ENCODE results near the gene SLC11A2.

- PRO-cap = bidirectional peak, plus-strand start at chr12:49741557, minus-strand start at chr12:49741281
- RAMPAGE, long total RNA, 4 experiments = no peak in any of the 4 experiments
Measured at GRCh38 chr12:49740949-49741454, 355 bp upstream of the TMBIM6 start.

- PRO-cap = no peak
- RAMPAGE, long total RNA, 4 experiments = no peak in any of the 4 experiments
Measured at GRCh38 chr12:49762715-49763186, 21.4 kb downstream of the TMBIM6 start.

DNA sequence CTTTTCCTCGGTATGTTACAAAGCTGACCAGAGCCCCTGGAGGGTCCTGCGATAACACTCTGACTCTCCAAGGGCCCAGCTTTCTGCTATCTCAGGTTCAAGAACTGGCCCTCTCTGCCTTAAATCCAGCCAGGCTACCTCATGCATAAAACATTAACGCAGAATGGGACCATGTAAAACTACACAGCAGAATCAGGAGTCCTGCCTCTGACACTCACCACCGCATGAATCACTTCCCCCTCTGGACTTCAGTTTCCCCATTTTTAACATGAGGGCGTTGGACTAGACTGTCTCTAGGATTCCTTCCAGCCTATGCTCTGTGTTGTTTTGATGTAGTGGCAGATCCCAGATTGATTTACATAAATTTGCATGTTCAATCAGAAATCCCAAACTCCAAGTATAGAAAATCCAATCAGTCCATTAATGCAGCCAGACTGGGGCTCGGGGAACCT, 3.3 kb downstream of the NCKAP5L start:
- PRO-cap = unidirectional peak, plus-strand start at position 260 of the sequence
- RAMPAGE, long total RNA, 4 experiments = no peak in any of the 4 experiments

- PRO-cap = no peak
- RAMPAGE, long total RNA, 4 experiments = no peak in any of the 4 experiments
Measured at GRCh38 chr12:49838371-49838953, 4.4 kb downstream of the BCDIN3D start.

DNA sequence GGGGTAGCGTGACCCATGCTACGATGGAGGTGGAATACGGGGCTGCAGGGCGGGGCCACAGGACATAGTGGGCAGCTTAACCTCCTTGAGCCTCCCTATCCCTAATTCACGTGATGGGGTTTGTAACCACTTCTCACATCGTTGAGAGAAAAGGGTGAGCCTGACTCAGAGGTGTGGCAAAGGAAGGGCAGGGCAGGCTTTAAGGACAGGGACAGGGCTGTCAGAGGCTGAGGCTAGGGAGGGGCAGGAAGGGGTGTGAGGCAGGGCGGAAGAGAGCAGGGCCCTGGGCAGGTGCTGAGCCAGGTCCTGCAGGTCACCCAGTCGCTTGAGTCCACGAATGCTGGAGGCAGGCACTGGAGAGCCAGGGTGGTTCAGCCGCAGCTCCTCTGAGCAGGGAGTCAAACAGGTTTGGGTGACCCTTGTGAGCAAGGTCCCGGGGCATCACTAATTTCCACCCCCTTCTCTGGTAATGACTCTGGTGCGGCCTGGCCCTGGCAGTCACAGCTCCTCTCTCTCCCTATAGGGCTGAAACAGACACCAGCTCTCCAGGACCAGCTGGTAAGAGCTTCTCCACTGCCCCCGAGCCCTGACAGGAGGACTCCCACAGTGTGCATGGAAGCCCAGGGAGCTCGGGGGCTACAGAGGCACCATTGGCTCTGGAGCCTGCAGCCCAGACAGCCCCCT, 7.5 kb upstream of the AQP2 start:
- PRO-cap = no peak
- RAMPAGE, long total RNA, 4 experiments = no peak in any of the 4 experiments

DNA sequence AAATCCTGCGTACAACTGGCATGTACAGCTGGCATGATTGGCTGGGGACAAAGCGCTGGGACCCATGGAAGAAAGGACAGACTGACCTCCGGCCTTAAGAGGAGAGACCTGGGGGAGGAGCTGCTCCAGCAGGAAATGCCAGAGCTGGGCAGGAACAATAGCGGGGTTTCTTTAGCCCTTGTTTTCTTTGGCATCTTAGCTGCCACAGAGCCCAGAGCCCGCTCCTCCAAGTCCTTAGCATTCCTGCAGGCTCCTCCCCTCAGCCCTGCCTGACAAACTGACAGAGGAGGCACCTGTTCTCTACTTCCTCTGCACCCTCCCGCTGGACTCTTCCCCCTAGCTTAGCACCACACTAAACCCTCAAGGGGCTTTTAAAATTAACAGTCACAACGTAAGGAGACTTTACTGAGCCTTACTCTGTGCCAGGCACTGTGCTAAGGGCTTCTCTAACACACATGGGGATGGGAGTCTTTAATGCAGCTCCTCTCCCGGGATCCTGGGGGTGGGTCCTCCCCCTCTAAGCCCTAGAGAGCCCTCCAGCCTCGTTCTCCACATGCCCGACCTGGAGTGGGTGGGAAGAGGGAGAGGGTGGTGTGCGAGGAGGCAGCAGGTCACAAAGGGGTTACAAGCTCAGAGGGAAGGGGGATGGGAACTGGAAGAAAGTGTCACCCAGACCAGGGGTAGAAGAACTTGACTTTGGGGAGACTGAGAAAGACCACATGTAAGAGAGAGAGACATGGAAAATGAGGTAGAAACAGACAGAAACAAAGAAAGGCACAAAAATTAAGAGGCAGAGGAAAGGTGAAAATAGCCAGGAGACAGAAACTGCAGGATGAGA, 1.7 kb upstream of the AQP5 start:
- PRO-cap = no peak
- RAMPAGE, long total RNA, 4 experiments = no peak in any of the 4 experiments

DNA sequence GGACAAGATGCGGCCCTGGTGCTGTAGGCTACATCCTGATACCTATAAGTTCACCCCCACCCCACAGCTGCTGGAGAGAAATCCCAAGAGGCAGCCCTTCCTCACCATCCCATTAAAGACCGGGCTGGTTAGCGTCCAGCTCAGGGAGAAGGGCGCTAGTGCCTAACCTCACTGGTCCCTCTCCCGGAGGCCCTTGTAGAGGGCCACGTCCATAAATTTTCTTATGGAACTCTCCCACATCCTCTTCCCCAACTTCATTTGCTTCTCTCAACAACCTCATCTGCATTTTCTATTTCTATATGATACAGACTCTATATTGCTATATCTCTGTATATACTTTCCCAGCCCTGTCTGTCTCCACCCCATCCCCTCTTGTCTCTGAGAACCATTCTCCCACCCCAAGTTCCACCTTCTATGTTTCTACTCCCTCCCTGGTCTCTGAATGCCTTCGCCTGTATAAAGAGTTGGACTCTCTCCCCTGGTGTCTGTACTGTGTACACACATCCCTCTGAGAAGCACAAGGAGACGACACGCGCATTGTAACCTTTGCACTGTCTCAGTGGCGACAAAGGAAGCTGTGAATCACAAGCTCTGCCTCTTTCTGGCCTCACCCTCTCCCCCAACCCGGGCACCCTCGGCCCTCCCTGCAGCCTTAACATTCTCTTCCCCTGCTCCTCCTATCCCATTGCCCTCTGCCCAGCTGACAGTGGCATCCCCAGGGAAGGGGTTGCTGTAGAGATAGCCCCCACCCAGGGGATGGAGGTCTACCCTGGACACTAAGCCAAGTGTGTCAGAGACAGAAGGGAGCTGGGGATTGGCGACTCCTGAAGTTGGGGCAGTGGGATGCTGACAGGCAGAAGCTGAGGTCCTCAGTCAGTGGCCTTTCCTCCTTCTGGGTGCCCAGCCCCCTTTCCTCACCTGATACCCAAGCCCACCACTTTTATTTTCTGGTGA, 2.6 kb upstream of the SMARCD1 start:
- PRO-cap = no peak
- RAMPAGE, long total RNA, 4 experiments = no peak in any of the 4 experiments

DNA sequence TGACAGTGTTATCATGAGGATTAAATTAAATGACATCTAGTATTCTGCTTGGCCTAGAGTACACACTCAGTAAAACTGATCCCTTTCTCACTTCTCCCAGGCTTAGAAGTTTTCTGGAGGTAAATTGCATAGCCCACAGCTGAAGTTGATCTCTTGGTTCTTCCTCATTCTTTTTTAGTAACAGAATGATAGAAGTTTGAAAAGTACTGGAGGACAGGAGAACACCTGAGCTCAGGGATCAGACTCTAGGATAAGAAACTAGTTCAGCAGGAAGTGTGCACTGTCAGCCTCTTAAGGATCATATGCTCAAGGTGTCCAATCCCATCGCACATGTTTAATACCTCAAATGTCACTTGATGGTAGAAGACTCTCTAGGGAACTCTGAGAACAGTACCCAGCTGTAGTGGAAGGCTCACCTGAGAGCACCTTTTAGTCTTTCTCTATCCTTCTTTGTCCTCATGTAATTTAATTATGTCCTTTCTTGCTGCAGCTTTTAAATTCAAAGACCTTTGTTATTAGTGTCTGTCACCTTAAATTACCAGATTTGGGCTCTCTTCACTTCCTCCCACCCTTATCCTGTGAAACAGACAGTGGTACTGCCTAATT, 14.7 kb upstream of the LIMA1 start:
- PRO-cap = no peak
- RAMPAGE, long total RNA, 4 experiments = no peak in any of the 4 experiments

DNA sequence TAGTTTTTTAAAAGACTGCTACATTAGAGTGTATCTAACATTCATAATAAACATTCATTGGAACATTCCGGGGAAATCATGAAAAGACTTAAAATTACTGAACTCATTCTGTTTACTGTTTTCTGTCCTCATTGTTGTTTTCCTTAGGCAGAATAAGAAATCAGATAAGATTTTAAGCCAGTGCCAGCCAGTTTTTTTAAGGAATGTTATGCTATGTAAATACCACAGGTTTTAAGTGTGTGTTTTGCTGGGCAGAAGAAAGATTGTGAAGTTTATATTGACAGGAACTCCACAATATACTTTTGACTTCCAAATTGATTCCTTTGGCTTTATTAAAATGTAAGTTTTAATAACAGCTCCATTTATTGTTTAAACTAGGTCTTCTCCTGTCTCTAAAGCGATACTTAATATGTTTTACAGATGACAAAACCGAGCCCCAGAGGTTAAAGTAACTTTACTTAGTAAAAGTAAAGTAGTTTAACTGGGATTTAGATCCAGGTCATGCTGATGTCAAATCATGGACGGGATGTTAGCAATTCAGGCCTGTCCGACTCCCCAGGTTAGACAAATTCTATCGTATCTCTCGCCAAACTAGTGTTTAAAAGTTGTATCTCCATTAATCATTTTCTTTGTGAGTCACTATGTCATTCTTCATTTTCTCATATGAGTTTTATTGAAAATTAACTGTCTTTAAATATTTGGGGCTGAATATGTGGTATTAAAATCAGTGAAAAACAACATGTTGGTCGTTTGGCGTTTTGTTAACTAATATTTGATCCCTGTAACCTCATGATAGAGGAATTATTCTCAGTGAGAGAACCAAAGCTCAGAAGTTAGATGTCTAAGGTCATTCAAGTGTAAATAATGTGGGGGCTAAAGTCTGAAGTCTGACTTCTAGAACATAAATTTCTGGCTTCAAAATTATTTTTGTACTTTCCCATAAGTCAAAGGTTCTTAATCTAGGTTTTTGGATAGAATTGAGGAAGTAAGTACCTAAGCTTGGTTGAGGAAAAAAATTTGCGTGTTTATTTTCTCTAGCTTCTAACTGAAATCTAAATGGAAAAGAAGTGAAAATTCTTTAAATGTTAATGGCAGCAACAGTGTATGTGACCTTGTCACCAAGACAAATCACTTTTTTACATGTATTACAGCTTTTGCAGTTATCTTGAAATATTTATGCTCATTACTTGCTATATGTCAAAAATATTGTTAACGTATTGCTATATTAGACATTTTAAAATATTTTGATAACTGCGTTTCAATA, 2.0 kb downstream of the LARP4 start:
- PRO-cap = unidirectional peak, minus-strand start at position 573 of the sequence
- RAMPAGE, long total RNA, 4 experiments = no peak in any of the 4 experiments

DNA sequence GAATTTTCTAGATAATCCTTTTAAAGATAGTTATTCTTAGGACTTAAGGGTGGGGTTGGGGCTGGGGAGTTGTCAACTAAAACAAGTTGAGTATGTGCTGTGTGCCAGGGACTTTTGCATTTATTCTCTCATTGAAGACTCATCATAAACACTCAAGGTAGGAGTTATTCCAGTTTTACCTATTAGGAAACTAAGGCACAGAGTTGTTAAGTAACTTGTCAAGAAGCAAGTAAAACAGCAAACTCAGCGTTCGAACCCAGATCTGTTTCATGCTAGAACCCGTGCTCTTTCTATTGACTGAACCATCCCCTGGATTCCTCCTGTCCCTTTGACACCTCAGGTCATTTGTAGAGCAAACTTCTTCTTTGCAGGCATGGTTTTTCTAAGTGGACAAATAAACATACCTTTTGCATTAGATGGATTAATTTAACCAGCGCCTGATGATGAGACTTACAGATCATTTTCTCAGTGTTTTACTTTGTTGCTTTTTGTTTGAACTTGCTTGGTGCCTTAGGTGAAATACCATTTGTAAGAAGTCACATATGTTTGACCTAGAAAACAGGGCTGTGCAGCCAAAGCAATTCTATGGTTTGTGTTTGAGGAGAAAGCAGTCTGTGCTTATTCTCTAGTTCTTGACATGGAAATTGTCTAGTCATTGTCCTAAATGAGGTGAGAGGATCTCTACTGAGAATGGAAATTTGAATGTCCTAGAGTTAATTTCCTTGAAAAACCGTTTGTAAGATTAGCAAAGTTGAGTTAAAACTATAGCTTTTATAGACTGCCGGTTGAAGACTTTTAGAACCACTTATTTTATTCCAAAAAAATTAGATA, 111.0 kb downstream of the DIP2B start:
- PRO-cap = no peak
- RAMPAGE, long total RNA, 4 experiments = no peak in any of the 4 experiments

DNA sequence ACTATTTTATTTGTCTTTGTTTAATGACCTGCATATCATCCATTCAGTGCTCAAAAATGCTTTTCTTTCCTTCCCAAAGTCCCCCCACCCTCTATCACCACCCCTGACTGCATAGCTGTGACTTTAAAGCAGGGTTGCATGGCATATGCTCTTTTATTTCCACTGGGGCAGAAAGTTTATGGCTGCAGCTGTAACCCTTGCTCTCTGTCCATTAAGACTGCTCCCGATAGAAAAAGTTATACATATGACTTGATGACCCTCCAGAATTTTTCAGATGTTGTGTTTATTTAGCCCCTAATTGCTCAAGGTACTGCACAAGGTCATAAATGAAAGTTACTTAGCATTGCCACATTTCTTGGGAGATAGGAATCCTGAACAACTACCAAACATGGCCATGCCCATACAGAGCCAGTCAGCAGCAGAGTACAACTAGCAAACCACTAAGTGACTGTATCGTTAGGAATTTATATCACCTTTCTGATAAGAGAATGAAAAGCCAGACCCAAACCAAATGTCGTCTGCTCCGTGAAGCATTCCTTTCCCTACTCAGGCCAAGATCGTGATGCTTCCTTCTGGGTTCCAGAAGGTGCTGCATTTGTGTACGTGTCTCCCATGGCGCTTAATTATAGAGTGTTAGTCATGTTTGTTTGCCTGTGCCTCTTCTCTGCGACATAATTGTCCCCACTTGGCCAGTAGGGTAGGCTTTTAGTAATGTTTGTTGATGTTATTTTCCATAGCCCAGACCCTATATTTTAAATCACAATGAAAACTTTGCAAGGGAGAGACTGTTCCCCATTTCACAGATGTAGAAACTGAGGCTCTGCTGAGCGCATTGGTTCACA, 114.4 kb downstream of the DIP2B start:
- PRO-cap = no peak
- RAMPAGE, long total RNA, 4 experiments = no peak in any of the 4 experiments

DNA sequence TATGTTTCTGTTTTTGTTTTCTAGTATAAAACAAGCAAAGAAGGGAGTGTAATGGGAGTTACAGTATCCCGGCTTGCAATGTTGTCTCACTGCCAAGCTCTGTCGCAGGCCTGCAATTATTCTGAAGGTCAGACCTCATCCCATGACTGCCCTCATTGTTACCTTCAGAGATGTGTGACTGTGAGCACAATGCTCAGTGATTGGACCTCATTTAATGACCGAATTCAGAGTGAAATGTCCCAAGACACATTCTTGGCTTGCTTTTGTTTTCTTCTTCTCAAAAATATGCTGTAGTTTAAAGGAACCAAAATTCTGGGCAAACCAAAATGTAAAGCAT, 72.9 kb upstream of the ATF1 start:
- PRO-cap = no peak
- RAMPAGE, long total RNA, 4 experiments = no peak in any of the 4 experiments

DNA sequence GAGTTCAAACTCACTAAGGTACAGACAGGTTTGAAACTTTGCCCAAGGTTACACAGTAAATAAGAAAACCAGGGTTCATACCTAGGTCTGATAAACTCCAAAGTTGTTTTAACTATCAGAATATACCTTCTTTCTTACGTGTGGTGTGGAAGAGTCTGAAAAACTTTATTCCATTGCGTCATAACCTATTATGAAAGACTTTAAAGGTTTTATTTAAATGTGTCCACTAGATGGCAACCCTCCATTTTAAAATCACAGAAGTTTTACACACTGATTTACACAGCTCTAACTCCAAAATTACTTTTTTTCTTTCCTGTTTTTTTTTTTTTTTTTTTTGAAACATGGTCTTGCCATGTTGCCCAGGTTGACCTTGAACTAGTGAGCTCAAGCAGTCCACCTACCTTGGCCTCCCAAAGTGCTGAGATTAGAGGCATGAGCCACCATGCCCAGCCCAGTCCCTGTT, 17.4 kb upstream of the TMPRSS12 start:
- PRO-cap = no peak
- RAMPAGE, long total RNA, 4 experiments = no peak in any of the 4 experiments

- PRO-cap = bidirectional peak, plus-strand start at chr12:50924655, minus-strand start at chr12:50924461
- RAMPAGE, long total RNA, 4 experiments = start-site peak on the plus strand in 4 of 4 experiments, at chr12:50924642-50924703 at its widest, 36 to 201 reads per replicate
Measured at GRCh38 chr12:50924196-50924807, 513 bp upstream of the METTL7A start.

GRCh38 chr12:51021672-51022394, 4.4 kb downstream of the SLC11A2 start:
- PRO-cap = no peak
- RAMPAGE, long total RNA, 4 experiments = no peak in any of the 4 experiments

DNA sequence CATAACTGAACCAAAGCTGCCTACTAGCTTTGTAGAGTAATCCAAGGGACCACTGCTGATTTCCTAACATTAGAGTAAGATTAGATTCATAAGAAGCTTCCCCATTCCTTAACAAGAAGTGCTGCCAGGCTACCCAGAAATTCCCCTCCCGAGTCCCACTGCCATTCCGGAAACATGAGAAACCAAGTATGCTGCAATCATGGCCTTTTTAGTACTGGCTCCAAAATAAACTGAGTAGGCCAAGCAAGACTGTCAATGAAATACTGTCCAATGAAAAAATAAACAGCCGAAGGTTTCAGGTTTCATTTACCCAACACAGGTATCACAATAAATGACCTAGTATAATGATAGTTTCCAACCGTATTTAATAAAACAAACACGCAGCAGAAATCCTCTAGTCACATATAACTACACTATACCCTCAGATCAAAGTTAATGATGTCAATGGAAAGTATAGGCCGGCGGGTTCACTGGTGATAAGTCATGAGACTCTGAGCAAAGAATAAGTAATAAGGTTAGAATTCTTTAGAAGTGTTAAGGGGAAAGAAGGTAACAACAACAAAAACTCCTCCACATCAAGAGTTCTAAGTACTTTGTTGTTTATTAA, 1.4 kb downstream of the SLC11A2 start:
- PRO-cap = bidirectional peak, plus-strand start at position 237 of the sequence, minus-strand start at position 216 of the sequence
- RAMPAGE, long total RNA, 4 experiments = no peak in any of the 4 experiments

GRCh38 chr12:51026069-51026454, at the start of gene SLC11A2:
TSS of gene SLC11A2 (minus strand) at chr12:51026384.
- PRO-cap = bidirectional peak, plus-strand start at chr12:51026511, minus-strand start at chr12:51026380
- RAMPAGE, long total RNA, 4 experiments = start-site peak on the minus strand in 3 of 4 experiments, at chr12:51026323-51026395 at its widest, 68 to 91 reads per replicate

DNA sequence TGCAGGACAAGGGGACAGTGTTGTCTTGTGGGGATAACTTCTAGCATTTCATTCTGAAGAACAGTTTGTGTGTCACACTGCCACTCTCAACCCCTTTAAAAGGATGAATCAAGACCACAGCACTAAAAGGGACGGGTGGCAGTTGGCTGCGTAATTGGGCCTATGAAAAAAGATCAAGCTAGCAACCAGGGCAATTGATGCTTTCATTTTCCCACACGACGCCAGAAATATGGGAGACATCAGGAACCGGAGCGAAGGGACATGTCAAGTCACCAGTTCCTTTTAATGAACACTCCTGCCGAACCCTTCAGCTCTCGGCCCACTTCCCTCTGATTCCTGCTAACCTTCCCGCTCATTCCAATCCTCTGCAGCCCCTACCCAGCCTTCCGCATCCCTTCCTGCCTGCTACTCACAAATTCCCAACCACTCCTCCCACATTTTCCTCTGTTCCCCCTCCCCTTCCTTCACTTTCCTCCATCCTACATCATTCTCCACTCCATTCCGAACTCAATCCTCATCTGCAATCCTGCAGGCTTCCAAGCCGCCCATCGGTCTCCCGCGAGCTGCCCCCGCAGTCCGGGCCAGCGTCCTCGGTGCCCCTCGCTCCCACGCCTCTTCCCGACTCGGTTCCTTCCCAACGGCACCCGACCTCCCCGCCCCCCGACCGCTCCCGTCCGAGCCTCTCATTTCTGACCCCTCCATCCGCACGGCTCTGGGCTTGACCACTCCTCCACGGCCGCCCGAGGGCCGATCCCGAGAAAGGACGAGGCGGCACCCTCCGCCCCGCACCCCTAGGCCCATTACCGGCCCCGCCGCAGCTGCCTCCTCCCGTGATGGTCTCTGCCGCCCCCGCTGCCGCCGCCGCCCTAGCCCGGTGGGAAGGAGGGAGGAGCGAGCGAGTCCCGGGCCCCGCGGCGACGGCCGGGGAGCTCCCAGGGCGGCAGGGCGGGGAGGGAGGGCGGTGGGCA, 577 bp downstream of the CSRNP2 start:
- PRO-cap = unidirectional peak, plus-strand start at position 202 of the sequence; bidirectional peak, plus-strand start at position 499 of the sequence, minus-strand start at position 411 of the sequence; bidirectional peak, plus-strand start at position 715 of the sequence, minus-strand start at position 691 of the sequence
- RAMPAGE, long total RNA, 4 experiments = start-site peak on the minus strand in 1 of 4 experiments, centred at position 864 of the sequence, 23 reads per replicate

DNA sequence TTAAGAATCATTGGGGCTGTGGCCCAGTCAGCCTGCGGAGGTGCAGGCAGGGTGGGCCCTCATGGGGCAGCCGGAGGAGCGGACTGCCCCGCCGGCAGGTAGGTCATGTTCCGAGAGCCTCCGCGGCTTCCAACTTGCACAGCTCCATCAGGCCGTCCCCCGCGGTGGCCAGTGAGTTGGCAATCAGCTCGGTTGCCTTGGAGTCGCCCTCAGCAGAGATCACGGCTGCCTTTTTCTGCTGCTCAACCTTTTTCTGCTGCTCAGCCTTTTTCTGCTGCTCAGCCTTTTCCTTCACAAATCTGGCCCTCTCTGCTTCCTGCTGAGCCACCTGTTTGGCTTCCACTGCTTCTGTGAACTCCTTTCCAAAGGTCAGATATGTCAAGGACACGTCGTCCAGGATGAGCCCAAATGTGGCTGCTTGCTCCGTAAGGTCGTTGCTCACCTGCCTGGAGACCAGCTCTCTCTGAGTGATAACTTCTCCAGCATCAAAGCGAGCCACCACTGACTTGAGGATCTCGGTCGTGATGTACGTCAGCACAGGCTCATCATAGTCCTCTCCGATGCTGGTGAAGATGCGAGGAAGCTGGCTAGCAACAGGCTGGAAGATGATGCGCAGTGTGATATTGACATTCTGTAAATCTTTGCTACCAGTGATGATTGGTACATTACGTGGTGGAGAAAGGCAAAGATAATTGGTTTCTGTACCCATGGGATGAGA, 41.3 kb upstream of the CSRNP2 start:
- PRO-cap = no peak
- RAMPAGE, long total RNA, 4 experiments = start-site peak on the minus strand in 1 of 4 experiments, centred at position 424 of the sequence, 10 reads per replicate

GRCh38 chr12:51142557-51143479, 30.1 kb downstream of the TFCP2 start:
- PRO-cap = no peak
- RAMPAGE, long total RNA, 4 experiments = start-site peak on the minus strand in 1 of 4 experiments, at chr12:51142846-51143156 at its widest, 12 reads per replicate

Data from gastroesophageal sphincter (tissue), 4 donors.